ENCODE data around the genes IMPG1, TTK and TBX18.

GRCh38 chr6:76072577-76073030 lies at the start of gene IMPG1:
IMPG1 (minus strand) TSS chr6:76072662.
- RRBS: no CpG with 5 or more reads among the region's 1 CpG

GRCh38 chr6:76561045-76561839 lies 488.8 kb upstream of the IMPG1 start:
- RRBS: no CpG with 5 or more reads among the region's 8 CpGs

- RRBS: no CpG with 5 or more reads among the region's 7 CpGs
Observed at GRCh38 chr6:77834437-77834869, 181.6 kb downstream of the MEI4 start.

GRCh38 chr6:78940520-78941321 lies 73.4 kb downstream of the IRAK1BP1 start:
- RRBS: no CpG with 5 or more reads among the region's 8 CpGs

DNA sequence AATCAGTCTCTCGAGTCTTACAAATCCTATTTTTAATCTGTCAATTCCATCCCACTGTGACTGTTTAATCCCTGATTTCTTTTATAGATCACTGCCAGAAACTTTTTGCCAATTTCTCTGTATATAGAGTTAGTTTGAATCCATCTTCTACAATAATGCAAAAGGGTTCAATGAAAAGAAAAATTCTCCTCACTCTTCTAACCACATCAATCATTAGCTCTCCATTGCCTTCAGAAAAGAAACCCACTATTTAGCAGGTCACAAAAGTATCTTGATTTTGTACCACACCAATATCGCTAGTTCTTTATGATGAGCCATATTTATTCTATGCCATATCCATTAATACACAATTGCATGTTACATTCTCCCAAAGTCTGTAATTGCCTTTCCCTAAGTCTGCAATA lies 39.1 kb downstream of the PHIP start:
- RRBS: no CpG with 5 or more reads among the region's 2 CpGs

GRCh38 chr6:79525551-79526130 lies 11.6 kb downstream of the LCA5 start:
- RRBS: 77% methylated on average over 4 of the region's 10 CpGs

GRCh38 chr6:79600830-79601384 lies 30.2 kb upstream of the SH3BGRL2 start:
- RRBS: no CpG with 5 or more reads among the region's 2 CpGs

GRCh38 chr6:80003757-80005117 lies at the start of gene TTK:
TTK (plus strand) TSS chr6:80004649.
- RRBS: 10% methylated on average over 8 of the region's 70 CpGs

DNA sequence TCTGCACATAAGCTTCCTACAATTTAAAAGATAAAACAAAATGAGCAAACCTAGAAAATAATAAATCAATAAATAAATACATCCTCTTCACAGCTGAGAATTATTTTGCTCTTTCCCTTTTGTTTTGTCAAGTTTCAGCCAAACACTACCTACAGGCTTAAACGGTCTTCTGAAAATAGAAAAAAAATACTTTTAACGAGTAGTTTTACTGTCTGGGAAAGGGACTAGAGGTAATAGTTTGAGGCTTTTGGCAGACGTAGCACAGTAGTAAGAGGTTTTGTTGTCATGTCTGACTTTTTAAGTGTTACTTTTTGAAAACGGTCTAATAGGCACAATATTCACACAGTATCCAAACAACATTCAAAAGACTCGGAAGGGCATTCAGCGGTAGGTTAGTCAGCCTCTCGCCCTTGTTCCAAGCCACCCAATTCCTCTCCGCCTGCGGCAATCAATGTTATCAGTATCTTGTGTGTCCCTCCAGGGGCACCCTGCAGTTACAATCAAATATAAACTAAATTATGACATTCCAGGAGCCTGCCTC lies 2.0 kb downstream of the TENT5A start:
- RRBS: no CpG with 5 or more reads among the region's 9 CpGs

- RRBS: no CpG with 5 or more reads among the region's 2 CpGs
Observed at GRCh38 chr6:82013970-82014267, 233.6 kb downstream of the IBTK start.

DNA sequence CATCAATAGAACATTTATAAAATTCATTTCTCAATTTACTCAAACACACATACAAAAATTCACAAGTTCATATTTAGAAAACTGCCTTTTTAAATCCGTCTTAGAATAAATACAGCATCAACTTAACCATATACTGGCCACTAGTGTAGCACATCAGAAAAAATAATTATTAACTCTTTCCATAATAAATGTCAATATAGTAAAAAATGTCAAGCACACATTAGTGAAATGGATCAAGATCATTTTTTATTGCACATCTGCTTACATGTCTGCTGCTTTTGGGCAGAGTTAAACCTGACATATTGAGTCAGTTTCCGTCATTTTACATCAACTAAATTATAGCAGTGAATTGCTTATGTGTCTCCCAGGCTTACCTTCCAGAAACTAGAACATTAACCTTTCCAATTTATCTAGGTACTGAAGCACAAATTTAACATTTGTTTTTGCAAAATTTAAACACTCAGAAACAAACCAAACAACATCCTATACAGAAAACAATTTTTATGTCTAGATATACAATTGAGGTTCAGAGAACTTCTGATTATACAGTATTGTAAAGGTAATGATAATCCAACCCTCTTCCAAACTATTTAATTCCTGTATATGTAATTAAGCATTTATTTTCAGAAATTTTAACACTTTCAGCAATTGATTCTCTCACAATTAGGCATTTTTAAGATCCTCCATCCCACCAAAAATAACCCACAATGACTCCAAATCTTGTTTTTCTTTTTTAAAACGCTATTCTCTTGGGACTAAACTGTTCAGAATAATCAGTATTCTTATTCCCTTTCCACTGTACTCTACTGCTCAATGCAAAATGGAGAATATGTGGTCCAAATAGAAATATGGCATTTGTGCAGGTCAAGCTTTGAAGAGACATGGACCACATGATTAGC lies 77.3 kb downstream of the IBTK start:
- RRBS: no CpG with 5 or more reads among the region's 3 CpGs

DNA sequence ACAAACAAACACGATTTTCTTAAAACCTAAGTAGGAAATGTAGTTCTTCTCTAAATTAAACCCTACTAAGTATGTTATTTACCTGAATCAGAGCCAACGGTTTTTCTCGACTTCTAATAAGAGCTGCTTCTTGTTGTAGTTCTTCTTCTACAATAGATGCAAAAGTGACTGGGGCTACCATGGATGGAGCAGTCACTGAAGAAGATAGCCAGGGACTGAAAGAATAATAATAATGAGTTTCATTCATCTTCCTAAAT lies 75.3 kb downstream of the IBTK start:
- RRBS: no CpG with 5 or more reads among the region's 3 CpGs

GRCh38 chr6:82395093-82395346 lies 31.4 kb downstream of the TPBG start:
- RRBS: no CpG with 5 or more reads among the region's 18 CpGs

DNA sequence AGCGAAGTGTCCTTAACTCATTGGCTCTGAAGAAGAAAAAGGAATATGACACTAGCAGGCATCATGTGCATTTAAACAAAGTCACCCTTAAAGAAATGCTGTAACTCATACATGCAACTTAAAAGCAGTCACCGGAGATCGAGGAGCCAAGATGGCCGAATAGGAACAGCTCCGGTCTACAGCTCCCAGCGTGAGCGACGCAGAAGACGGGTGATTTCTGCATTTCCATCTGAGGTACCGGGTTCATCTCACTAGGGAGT lies 194.6 kb downstream of the TPBG start:
- RRBS: no CpG with 5 or more reads among the region's 10 CpGs

GRCh38 chr6:84764116-84765119 lies at the start of gene TBX18:
TBX18 (minus strand) TSS chr6:84764598.
- RRBS: no CpG with 5 or more reads among the region's 66 CpGs

- RRBS: no CpG with 5 or more reads among the region's 3 CpGs
Observed at GRCh38 chr6:84791199-84791780, 26.9 kb upstream of the TBX18 start.

GRCh38 chr6:85611479-85612681 lies 18.2 kb upstream of the SNX14 start:
- RRBS: no CpG with 5 or more reads among the region's 3 CpGs

DNA sequence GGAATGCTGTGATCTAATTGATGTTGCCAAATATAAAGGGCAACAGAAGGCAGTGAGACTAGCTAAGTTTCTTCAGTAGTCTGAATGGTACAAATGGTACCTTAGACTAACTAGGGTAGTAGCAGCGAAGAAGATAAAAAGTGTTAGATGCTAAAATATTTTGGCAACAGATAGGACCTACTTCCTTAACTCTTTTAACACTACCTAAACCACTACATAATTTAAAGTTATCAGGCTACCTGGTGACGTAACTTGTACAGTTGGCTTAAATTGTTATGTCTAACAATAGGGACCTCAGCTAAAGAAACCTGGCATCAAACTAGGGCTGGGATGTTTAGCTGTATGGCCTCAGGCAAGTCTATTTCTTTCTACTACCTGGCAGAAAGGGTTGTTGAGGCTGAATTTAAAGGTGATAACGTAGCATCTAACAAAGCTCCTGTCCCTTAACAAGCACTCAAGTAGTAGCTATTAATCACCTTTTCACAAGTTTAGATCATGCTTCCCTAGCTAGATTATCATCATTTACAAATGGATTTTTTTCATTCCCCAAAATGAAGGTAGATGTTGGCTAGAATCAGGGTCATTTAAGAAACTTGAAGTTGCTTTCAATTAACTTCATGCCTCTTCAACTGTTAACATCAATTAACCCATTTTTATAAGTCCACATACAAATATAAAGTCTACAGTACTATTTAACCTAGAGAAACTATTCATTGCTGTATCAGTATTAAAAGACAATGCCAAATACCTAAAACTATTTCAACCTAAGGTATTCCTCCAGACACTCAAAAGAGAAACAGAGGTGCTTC lies 11.0 kb downstream of the SYNCRIP start:
- RRBS: no CpG with 5 or more reads among the region's 3 CpGs

DNA sequence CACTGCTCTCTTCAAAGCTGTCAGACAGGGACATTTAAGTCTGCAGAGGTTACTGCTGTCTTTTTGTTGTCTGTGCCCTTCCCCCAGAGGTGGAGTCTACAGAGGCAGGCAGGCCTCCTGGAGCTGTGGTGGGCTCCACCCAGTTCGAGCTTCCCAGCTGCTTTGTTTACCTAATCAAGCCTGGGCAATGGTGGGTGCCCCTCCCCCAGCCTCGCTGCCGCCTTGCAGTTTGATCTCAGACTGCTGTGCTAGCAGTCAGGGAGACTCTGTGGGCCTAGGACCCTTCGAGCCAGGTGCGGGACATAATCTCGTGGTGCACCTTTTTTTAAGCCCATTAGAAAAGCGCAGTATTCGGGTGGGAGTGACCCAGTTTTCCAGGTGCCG lies 384.2 kb upstream of the SYNCRIP start:
- RRBS: no CpG with 5 or more reads among the region's 9 CpGs

Measured in HL-60 (cell line).